Measurements from ENCODE around the gene SELE.

- RRBS = no CpG with 5 or more reads among the region's 3 CpGs
Measured at GRCh38 chr1:169108194-169108704, 1.8 kb downstream of the ATP1B1 start.

- RRBS = no CpG with 5 or more reads among the region's 8 CpGs
Measured at GRCh38 chr1:169278334-169278882, 89.2 kb downstream of the NME7 start.

DNA sequence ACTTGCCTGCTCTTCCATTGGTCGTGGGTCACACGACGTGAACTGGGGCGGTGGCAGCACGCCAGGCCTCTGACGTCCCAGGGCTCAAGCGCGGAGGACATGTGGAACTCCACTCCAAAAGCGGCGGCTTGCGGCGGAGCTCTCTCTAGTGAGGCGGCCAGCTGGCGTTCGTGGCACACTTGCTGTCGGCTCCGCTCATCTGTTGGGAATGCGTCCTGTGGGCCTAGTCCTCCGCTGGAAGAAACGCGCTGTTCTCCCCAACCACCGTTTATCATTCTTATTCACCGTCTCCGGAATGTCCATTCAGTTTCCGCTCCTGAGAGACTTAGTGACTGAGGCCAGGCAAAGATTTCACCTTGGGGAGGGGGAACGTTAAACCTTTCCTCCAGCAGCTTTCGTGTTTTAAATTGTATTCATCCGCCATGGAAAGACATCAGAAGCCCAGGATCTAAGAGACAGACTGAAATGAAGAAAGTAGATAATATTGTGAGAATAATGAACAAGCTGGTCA lies 358 bp upstream of the SLC19A2 start:
- RRBS = no CpG with 5 or more reads among the region's 28 CpGs

GRCh38 chr1:169733956-169734263 lies at the start of gene SELE:
Gene SELE, minus strand, starts transcription at chr1:169734079.
- RRBS = no CpG with 5 or more reads among the region's 5 CpGs

GRCh38 chr1:169745303-169745805 lies 11.5 kb upstream of the SELE start:
- RRBS = no CpG with 5 or more reads among the region's 3 CpGs

DNA sequence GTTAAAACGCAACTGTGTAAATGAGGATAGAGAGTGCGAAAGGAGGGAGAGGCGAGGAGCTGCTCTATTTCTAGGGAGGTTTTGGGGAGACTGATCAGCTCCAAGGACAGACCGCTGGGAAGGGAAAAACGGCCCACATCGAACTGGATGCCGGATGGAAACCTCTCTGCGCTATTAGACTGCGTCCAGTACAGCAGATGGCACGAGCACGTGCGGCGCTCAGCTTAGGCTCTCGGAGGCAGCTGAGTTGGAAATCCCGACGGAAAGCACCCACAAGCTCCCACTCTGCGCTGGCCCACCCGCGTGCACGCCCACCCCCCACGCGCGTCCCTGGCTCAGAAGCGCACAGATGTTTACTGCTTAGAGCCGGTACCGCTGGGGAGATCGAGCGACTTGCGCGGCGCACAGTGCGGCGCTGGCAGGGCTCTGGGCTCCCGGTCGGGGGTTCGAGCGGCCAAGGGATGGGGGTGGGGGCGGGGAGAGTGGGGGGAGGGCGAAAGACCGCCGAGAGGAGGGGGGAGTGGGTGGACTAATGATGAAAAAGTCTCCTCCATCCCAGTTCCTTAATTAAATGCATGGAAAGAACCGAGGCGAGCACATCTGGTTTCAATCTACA lies 2.6 kb upstream of the PRRX1 start:
- RRBS = 3% methylated on average over 10 of the region's 43 CpGs

DNA sequence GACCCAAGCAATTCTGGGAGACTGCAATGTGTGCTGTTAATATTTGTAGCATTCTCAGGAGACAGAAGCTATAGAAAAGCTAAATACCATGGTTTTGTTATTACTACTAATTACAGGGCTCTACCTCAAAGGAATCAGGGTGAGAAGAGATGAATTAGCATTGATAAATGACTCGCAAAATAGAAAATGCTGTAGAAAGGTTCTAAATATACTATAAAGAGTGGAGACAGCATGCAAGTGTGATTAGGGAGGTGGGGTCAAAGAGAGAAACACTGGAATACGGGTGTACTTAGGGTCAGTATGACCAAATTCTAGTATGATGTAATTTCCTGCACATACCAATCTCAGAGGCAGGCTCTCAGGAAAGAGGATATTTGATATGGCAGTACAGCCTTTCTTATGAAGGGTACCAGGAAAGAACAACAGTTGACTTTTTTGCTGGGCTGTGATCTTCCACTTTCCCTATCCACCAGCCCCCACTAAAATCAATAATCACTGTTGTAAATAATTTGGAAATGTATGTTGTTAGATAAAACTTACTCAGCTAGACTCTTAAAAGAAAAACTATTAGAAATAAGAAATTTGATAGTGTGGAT lies 29.2 kb downstream of the PRRX1 start:
- RRBS = no CpG with 5 or more reads among the region's 2 CpGs

- RRBS = no CpG with 5 or more reads among the region's 6 CpGs
Measured at GRCh38 chr1:170891952-170892412, 43.4 kb upstream of the MROH9 start.

GRCh38 chr1:171107563-171108211 lies 17.0 kb downstream of the FMO3 start:
- RRBS = no CpG with 5 or more reads among the region's 6 CpGs

DNA sequence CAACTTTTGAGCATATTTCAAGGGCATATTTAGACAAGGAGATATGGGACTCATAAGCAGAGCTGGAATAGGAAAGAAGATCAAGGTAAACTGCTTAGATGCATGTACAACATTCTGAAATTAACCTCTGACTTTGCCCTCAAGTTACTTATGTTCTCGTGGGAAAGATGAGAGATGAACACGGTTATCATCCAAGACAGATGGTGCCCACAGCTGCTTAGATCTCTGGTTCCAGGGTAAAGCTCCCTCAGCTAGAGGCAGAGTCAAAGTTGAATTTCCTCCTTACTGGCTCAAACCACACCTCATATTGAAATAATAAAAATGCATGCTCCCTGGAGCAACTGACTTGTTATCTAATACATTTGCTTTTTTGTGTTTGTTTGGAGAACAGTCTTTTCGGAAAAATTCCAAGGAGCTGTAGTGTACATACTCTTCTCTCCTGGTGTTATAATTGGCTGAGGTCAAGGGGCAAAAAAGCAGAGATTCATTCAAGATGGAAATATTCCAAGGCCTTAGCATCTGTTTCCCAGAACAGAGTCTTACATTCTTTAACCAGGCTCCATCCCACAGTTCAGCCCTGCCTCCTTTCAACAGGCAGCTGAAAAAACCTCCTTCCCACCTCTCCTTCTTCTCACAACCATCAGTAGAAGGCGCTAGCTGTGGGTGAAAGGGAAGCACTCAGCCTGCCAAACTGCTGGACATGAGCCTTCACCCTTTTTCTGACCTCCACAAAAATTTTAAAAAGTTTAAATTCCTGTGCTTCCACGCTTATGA lies 43.6 kb upstream of the FMO2 start:
- RRBS = no CpG with 5 or more reads among the region's 5 CpGs

DNA sequence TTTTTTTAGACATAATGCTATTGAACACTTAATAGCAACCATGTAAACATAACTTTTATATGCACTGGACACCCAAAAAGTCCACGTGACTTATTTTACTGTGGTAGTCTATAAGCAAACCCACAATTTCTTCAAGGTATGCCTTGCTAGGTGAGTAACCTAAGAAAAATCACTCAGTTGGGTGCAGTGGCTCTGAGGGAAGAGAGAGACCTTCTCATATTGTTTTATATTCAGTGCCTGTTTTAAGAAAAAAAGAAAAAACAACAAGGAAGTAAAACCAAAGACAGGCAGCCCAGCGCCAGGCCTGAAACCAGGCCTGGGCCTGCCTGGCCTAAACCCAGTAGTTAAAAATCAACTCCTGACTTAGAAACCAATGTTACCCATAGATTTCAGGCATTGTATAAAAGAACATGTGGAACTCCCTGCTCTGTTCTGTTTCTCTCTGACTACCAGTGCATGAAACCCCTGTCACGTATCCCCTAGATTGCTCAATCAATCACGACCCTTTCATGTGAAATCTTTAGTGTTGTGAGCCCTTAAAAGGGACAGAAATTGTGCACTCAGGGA lies 21.7 kb upstream of the MYOCOS start:
- RRBS = no CpG with 5 or more reads among the region's 4 CpGs

DNA sequence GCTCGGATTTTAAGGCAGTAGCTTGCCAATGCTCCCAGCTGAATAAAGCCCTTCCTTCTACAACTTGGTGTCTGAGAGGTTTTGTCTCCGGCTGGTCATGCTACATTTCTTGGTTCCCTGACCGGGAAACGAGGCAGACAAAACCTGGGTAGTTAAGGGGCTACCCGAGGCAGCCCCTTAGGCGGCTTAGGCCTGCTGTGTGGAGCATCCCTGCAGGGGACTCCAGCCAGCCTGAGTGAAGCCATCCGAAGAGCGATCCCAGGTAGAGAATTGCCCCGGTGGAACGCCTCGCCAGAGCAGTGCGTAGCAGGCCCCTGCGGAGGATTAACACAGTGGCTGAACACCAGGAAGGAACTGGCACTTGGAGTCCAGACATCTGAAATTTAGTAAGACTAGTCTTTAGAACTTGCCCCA lies 21.2 kb upstream of the MYOCOS start:
- RRBS = no CpG with 5 or more reads among the region's 13 CpGs

GRCh38 chr1:171606313-171606838 lies 15.7 kb upstream of the MYOCOS start:
- RRBS = no CpG with 5 or more reads among the region's 7 CpGs

DNA sequence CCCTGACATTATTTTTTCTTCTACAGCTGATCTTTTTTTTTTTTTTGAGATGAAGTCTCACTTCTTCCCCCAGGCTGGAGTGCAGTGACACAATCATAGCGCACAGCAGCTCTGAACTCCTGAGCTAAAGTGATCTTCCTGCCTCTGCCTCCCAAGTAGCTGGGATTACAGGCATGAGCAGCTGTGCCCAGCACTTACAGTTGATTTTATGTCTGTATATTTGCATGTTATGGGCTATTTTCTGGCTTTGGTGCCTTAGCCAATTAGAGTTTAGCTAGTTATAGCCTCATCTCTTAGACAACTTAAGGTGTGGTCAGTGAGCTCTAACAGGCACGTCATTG lies 1.6 kb upstream of the VAMP4 start:
- RRBS = no CpG with 5 or more reads among the region's 2 CpGs

DNA sequence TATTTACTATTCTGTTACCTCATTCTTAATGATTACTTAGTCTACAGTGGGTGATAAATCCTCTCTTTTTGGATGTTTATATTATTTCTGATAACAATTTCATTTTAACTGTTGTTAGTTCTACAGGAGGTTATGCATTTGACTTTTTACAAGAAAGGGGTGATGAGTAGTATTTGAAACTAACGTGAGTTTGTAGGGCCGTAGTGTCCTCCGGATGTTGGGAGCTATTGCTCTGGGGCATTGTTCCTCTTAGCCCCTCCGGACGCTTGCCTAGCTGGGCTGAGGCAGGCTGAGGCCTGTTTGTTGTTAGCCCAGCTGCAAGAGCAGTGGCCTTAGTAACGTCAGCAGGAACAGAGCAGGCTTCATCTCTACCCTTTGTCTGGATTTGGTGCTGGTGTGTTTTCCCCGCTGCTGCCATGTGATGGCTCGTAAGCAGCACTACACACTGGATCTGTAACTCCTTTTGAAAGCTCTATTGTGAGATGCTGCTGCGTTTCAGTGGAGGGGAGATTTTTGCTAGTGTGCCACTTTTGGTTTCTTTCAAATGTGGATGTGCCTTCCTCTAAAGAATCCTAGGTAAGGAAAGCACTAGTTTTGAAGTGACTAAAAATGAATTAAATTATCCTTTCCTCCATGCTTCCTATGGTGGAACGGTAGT lies 57.6 kb downstream of the DNM3 start:
- RRBS = no CpG with 5 or more reads among the region's 10 CpGs

- RRBS = no CpG with 5 or more reads among the region's 4 CpGs
Measured at GRCh38 chr1:171997490-171997860, 156.2 kb downstream of the DNM3 start.

- RRBS = no CpG with 5 or more reads among the region's 6 CpGs
Measured at GRCh38 chr1:172393264-172393736, 27.2 kb upstream of the C1orf105 start.

- RRBS = no CpG with 5 or more reads among the region's 2 CpGs
Measured at GRCh38 chr1:172470025-172470550, 26.2 kb upstream of the PIGC start.

DNA sequence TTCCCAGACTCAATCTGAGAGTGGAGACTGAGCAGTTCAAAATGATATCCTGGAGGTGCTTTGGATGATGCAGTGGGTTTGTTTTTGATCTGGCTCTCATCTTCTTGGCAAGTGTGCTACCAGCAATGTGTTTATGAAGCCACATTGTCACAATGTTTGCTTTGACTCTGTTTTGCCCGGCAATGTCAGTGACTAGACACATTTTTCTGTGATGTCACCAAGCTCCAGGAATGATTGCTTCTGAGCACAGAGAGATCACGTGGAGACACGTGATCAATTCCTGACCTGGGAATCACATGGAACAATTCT lies 58.7 kb downstream of the FASLG start:
- RRBS = no CpG with 5 or more reads among the region's 3 CpGs

GRCh38 chr1:172825880-172826711 lies 167.2 kb downstream of the FASLG start:
- RRBS = no CpG with 5 or more reads among the region's 9 CpGs